Keratinocyte (primary cell): Measurements from ENCODE around the gene CLTB.

DNA sequence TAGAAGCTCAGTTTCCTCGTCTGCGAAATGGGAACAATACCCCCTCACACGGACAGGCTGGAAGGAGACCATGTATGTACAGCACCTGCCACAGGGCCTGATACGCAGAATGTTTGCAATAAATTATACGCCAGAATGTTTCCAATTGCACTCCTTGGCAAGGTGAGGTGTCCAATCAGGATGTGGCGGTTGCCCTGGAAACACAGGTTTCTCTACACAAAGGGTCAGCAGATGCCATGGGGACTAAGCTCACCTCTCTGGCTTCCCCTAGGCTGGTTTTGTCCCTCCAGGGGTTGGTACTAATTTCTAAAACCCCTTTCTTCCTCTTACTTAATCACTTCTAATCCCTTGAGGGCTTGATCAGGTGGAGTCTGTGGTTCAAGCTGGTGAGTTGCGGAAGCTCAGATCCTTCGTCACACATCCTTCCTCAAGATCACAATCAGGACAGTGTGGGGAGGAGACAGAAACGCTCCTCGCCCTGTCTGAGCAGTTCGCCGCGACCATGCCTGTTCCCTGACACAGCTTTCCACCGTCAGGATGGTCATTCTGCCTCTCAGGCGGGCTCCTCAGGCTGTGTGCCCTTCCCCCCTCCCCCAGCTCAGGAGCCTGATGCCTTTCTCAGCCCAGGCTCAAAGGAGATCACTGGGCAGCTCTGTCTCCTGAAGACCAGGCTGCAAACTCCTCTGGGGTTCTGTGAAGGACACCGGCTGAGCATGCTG lies 24.2 kb downstream of the CPLX2 start:
CAGE:
- cytosol, long polyA minus RNA = no peak
- cytosol, long polyA plus RNA = no peak
- long polyA plus RNA = no peak
- nucleus, long polyA minus RNA = no peak
- nucleus, long polyA plus RNA = no peak

GRCh38 chr5:176060698-176061396 lies 92.7 kb upstream of the THOC3 start:
CAGE:
- cytosol, long polyA minus RNA = no peak
- cytosol, long polyA plus RNA = no peak
- long polyA plus RNA = no peak
- nucleus, long polyA minus RNA = no peak
- nucleus, long polyA plus RNA = no peak

GRCh38 chr5:176198964-176199679 lies 39.1 kb upstream of the SIMC1 start:
CAGE:
- cytosol, long polyA minus RNA = no peak
- cytosol, long polyA plus RNA = no peak
- long polyA plus RNA = no peak
- nucleus, long polyA minus RNA = no peak
- nucleus, long polyA plus RNA = no peak

DNA sequence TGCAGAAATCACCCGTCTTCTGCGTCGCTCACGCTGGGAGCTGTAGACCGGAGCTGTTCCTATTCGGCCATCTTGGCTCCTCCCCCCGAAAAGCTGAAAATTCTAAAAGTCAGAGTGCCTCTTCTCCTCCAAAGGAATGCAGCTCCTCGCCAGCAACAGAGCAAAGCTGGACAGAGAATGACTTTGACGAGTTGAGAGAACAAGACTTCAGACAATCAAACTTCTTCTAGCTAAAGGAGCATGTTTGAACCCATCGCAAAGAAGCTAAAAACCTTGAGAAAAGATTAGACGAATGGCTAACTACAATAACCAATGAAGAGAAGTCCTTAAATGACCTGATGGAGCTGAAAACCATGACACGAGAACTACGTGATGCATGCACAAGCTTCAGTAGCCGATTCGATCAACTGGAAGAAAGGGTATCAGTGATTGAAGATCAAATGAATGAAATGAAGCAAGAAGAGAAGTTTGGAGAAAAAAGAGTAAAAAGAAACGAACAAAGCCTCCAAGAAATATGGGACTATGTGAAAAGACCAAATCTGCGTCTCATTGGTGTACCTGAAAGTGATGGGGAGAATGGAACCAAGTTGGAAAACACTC lies 44.4 kb downstream of the SIMC1 start:
CAGE:
- cytosol, long polyA minus RNA = no peak
- cytosol, long polyA plus RNA = no peak
- long polyA plus RNA = no peak
- nucleus, long polyA minus RNA = no peak
- nucleus, long polyA plus RNA = no peak

CAGE:
- cytosol, long polyA minus RNA = no peak
- cytosol, long polyA plus RNA = no peak
- long polyA plus RNA = no peak
- nucleus, long polyA minus RNA = no peak
- nucleus, long polyA plus RNA = no peak
Measured at GRCh38 chr5:176308530-176309151, 52.9 kb downstream of the KIAA1191 start.

CAGE:
- cytosol, long polyA minus RNA = start-site peak on the minus strand at chr5:176384018-176384071, 34 reads
- cytosol, long polyA plus RNA = start-site peak on the minus strand at chr5:176383989-176384372, 859 and 78 reads in 2 replicates
- long polyA plus RNA = start-site peak on the minus strand at chr5:176383990-176384208, 882 and 654 reads in 2 replicates
- nucleus, long polyA minus RNA = start-site peak on the minus strand at chr5:176384068-176384074, 90 reads
- nucleus, long polyA plus RNA = start-site peak on the minus strand at chr5:176383989-176384208, 629 and 471 reads in 2 replicates
Measured at GRCh38 chr5:176383502-176384574, 4.6 kb downstream of the NOP16 start.

GRCh38 chr5:176416056-176416903 lies at the start of gene CLTB:
Gene CLTB, minus strand, starts transcription at chr5:176416539.
CAGE:
- cytosol, long polyA minus RNA = no peak
- cytosol, long polyA plus RNA = start-site peak on the minus strand at chr5:176416237-176416544, 1,872 and 768 reads in 2 replicates
- long polyA plus RNA = start-site peak on the minus strand at chr5:176416192-176416541, 5,709 and 9,194 reads in 2 replicates
- nucleus, long polyA minus RNA = start-site peak on the minus strand at chr5:176416504-176416510, 17 reads
- nucleus, long polyA plus RNA = start-site peak on the minus strand at chr5:176416197-176416541, 273 and 1,430 reads in 2 replicates

CAGE:
- cytosol, long polyA minus RNA = no peak
- cytosol, long polyA plus RNA = no peak
- long polyA plus RNA = no peak
- nucleus, long polyA minus RNA = no peak
- nucleus, long polyA plus RNA = no peak
Measured at GRCh38 chr5:176541127-176541387, 3.9 kb upstream of the RNF44 start.

DNA sequence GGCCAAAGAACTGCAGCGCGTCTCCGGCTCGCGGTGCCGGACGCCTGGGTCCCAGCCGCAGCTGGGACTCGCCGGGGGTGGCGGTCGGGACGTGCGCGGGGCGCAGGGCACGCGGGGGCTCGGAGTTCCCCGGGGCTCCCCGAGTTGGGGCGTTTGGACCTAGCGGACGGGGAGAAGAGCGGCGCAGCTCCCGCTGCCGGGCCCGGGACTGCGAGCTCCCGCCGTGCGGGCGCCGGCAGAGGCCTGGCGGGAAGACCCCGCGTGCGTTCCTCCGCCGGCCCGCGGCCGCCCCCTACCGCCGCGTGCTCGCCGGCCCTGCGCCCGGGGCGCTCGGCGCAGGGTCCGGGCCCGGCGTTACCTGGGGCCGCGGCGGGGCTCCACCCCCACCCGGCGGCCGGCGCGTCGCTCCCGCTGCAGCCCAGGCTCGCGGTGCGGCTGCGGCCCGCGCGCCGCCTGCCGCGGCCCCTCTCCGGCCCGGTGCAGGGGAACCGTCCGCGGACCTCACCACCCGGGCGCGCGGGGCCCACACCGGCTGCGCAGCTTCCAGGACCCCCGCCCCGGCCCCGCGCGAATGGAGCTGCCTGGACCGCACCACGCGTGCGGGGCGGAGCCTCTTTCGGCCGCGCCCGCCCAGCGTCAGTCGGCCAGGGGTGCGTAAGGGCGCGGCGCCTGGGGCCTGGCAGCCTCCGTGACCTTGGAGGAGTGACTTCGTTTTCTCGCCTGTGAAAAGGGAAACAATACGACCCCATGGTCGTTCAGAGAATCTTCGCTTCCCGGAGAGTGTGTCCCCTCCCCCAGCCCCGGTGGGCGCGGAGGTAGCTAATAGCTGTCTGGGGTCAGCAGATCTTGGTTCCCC lies 5.9 kb upstream of the RNF44 start:
CAGE:
- cytosol, long polyA minus RNA = no peak
- cytosol, long polyA plus RNA = no peak
- long polyA plus RNA = no peak
- nucleus, long polyA minus RNA = no peak
- nucleus, long polyA plus RNA = no peak

CAGE:
- cytosol, long polyA minus RNA = no peak
- cytosol, long polyA plus RNA = no peak
- long polyA plus RNA = no peak
- nucleus, long polyA minus RNA = no peak
- nucleus, long polyA plus RNA = no peak
Measured at GRCh38 chr5:176547518-176548378, 1.4 kb upstream of the CDHR2 start.

DNA sequence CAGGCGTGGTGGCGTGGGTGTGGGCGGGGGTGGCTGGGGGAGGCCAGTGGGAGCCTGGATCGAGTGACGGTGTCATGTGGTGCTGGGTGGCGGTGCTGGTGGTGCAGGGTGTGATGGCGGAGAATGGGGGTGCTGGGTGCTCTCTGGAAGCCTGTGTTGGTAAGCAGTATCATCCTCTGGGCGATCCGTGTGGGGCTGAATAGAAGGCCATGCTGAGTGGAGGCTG lies 27.0 kb downstream of the CDHR2 start:
CAGE:
- cytosol, long polyA minus RNA = no peak
- cytosol, long polyA plus RNA = no peak
- long polyA plus RNA = no peak
- nucleus, long polyA minus RNA = no peak
- nucleus, long polyA plus RNA = no peak

DNA sequence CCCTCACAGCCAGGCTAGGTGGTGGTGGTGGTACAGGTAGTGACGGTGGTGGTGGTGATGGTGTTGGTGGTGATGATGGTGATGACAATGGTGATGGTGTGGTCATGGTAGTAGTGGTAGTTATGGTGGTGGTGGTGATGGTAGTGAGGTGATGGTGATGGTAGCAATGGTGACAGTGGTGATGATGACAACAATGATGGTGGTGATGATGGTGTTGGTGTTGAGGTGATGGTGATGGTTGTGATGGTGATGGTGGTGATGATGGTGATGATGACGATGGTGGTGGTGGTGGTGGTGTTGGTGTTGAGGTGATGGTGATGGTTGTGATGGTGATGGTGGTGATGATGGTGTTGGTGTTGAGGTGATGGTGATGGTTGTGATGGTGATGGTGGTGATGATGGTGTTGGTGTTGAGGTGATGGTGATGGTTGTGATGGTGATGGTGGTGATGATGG lies 18.4 kb downstream of the GPRIN1 start:
CAGE:
- cytosol, long polyA minus RNA = no peak
- cytosol, long polyA plus RNA = no peak
- long polyA plus RNA = no peak
- nucleus, long polyA minus RNA = no peak
- nucleus, long polyA plus RNA = no peak

GRCh38 chr5:176642889-176643327 lies 4.4 kb upstream of the TSPAN17 start:
CAGE:
- cytosol, long polyA minus RNA = no peak
- cytosol, long polyA plus RNA = no peak
- long polyA plus RNA = no peak
- nucleus, long polyA minus RNA = no peak
- nucleus, long polyA plus RNA = no peak

CAGE:
- cytosol, long polyA minus RNA = no peak
- cytosol, long polyA plus RNA = no peak
- long polyA plus RNA = no peak
- nucleus, long polyA minus RNA = no peak
- nucleus, long polyA plus RNA = no peak
Measured at GRCh38 chr5:176651984-176652600, 4.8 kb downstream of the TSPAN17 start.

DNA sequence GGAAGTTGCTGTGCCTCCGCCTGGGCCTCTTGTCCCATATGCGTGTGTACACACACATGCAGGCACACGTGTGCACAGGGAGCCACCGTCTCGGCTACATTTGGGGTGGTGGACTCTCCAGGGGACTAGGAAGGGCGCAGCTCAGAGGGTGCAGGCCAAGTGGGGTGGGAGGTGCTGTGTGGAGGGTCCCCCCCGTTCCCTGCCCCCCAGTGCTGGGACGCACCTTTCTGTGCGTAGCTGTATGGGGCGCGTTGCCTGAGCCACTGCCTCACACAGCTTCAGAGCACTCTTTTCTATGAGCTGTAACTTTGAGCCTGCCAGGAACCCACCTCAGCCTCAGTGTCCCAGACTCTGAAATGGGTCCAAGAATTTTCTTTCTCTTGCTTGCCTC lies 9.8 kb downstream of the TSPAN17 start:
CAGE:
- cytosol, long polyA minus RNA = no peak
- cytosol, long polyA plus RNA = no peak
- long polyA plus RNA = no peak
- nucleus, long polyA minus RNA = no peak
- nucleus, long polyA plus RNA = no peak

CAGE:
- cytosol, long polyA minus RNA = no peak
- cytosol, long polyA plus RNA = no peak
- long polyA plus RNA = no peak
- nucleus, long polyA minus RNA = no peak
- nucleus, long polyA plus RNA = no peak
Measured at GRCh38 chr5:177109811-177110310, 23.1 kb downstream of the FGFR4 start.

CAGE:
- cytosol, long polyA minus RNA = no peak
- cytosol, long polyA plus RNA = no peak
- long polyA plus RNA = no peak
- nucleus, long polyA minus RNA = no peak
- nucleus, long polyA plus RNA = no peak
Measured at GRCh38 chr5:177134331-177135083, 934 bp downstream of the NSD1 start.

DNA sequence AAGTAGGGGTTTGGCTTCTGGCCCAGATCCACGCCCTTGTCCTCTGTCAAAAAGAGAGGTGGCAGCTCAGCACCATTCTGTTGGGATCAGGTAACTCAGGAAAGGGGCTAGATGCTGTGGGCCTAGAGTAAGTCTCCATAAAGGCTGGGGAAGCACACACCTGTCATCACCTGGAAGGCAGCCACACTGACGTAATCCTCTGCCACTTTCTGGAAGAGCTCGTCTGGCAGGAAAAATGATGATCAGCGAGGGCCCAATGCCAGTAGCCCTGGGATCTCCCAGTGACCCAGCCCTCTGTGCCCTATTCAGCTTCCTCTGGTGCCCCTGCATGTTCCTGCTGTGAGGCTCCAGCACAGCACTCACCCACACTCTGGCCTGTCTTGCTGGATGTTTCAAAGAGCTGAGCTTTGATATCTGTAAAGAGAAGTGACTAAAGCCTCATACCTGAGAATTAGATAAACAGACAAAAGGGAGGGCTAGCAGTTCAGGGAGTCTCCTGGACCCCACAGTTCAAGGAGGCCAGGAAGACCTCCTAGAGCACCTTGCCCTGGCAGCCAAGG lies 1.7 kb downstream of the RAB24 start:
CAGE:
- cytosol, long polyA minus RNA = no peak
- cytosol, long polyA plus RNA = no peak
- long polyA plus RNA = no peak
- nucleus, long polyA minus RNA = no peak
- nucleus, long polyA plus RNA = no peak

GRCh38 chr5:177370504-177371304 lies 13.0 kb downstream of the RGS14 start:
CAGE:
- cytosol, long polyA minus RNA = no peak
- cytosol, long polyA plus RNA = no peak
- long polyA plus RNA = start-site peak on the plus strand at chr5:177370792-177371013, 16 and 28 reads in 2 replicates; start-site peak on the plus strand at chr5:177371106-177371173, 25 and 23 reads in 2 replicates
- nucleus, long polyA minus RNA = no peak
- nucleus, long polyA plus RNA = no peak

DNA sequence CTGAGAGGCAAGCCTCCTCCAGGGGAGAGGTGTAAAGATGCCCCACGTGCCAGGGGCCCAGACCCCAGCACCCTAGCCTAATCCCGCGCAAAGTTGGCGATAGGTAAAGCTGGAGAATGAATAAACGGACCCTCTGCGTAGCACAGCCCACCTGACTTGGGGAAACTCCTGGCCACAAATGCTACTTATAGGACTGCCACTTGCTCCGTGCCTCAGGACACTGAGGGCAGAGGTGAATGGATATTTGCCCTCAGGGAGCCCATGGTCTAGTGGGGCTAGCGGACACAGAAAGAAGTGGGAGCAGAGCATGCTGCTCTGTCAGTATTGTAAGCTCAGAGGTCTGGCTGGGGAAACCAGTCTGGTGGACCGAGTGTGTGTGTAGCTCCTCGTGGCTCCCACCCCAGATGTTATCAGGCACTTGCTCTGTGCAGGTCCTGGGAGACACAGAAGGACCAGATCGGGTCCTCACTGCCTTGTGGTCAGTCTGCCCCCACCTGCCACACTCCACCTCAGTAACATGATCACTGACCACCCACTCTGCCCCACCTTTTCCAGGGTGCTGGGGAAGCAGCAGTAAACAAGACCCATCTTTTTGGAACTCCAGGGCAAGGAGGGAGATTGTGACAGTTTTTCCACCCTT lies 841 bp downstream of the GRK6 start:
CAGE:
- cytosol, long polyA minus RNA = no peak
- cytosol, long polyA plus RNA = no peak
- long polyA plus RNA = no peak
- nucleus, long polyA minus RNA = no peak
- nucleus, long polyA plus RNA = no peak